AG04449 (cell line): ENCODE measurements around a stretch of chr12.

GRCh38 chr12:76257-76603 is 9.7 kb downstream of the IQSEC3 start:
- RRBS: no CpG with 5 or more reads among the region's 8 CpGs

- RRBS: no CpG with 5 or more reads among the region's 8 CpGs
These were observed 45.2 kb downstream of the IQSEC3 start for GRCh38 chr12:111672-112260.

DNA sequence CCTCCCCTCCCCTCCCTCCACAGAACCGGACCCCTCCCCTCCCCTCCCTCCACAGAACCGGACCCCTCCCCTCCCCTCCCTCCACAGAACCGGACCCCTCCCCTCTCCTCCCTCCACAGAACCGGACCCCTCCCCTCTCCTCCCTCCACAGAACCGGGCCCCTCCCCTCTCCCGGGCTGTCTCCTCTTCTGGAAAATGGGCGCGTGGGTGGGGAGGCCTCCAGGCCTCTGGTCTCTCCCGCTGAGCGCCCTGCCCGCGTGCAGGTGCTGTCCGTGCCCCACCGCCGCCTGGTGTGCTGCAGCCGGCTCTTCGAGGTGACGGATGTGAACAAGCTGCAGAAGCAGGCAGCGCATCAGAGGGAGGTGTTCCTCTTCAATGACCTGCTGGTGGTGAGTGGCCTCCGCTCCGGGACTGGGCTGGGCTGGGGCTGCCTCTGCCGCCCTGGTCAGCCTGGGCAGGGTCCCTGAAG is 50.7 kb downstream of the SLC6A12 start:
- RRBS: 80% methylated on average over 3 of the region's 22 CpGs

- RRBS: 15% methylated on average over 2 of the region's 30 CpGs
These were observed 761 bp downstream of the SLC6A12 start for GRCh38 chr12:212855-213936.

GRCh38 chr12:292536-293321 is 30.1 kb upstream of the SLC6A13 start:
- RRBS: no CpG with 5 or more reads among the region's 5 CpGs

- RRBS: no CpG with 5 or more reads among the region's 2 CpGs
These were observed 34.1 kb upstream of the SLC6A13 start for GRCh38 chr12:296779-297177.

DNA sequence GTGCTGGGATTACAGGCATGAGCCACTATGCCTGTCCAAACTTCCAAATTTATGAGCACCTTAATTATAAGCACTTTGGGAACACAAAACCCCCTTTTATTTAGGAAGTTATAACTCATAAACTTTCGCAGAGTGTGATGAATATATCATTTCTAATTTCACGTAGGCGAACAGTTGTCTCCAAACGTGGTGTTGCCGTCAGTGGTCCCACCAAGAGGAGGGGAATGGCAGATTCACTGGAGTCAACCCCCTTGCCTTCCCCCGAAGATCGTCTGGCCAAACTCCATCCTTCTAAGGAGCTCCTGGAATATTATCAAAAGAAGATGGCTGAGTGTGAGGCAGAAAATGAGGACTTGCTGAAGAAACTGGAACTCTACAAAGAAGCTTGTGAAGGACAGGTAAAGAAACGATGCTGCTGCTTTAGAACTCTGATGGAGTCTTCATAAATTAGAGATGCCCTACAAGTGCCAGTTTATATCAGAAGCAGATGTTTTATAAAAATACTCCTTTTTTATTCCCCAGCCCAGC is 10.2 kb downstream of the CCDC77 start:
- RRBS: no CpG with 5 or more reads among the region's 8 CpGs

DNA sequence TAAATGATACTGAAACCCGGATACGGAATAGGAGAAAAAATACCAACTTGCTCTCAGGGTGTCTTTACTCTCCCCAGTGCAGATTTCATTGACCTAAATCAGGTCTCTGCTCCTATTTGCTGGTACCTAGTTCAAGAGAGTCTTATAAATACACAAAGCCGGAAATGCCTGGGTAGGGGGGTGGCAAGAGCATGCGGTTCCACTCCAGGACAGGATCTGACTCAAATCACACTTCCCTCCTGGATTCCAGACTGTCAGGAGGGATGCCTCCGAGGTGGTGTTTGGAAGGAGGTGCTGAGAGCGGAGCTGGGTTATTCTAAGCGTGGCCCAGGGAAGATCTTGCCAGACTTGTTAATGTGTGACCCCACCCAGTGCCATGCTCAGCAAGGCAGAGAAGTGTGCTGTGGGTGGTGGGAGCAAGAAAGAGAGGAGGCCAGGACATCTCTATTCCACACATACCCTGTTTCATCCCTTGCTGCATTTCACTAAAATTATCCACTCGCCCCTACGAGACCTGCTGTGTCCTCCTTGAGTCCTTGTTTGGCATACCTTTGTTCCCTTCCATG is 49.8 kb downstream of the B4GALNT3 start:
- RRBS: no CpG with 5 or more reads among the region's 9 CpGs

- RRBS: no CpG with 5 or more reads among the region's 10 CpGs
These were observed 56.8 kb downstream of the B4GALNT3 start for GRCh38 chr12:516157-517299.

DNA sequence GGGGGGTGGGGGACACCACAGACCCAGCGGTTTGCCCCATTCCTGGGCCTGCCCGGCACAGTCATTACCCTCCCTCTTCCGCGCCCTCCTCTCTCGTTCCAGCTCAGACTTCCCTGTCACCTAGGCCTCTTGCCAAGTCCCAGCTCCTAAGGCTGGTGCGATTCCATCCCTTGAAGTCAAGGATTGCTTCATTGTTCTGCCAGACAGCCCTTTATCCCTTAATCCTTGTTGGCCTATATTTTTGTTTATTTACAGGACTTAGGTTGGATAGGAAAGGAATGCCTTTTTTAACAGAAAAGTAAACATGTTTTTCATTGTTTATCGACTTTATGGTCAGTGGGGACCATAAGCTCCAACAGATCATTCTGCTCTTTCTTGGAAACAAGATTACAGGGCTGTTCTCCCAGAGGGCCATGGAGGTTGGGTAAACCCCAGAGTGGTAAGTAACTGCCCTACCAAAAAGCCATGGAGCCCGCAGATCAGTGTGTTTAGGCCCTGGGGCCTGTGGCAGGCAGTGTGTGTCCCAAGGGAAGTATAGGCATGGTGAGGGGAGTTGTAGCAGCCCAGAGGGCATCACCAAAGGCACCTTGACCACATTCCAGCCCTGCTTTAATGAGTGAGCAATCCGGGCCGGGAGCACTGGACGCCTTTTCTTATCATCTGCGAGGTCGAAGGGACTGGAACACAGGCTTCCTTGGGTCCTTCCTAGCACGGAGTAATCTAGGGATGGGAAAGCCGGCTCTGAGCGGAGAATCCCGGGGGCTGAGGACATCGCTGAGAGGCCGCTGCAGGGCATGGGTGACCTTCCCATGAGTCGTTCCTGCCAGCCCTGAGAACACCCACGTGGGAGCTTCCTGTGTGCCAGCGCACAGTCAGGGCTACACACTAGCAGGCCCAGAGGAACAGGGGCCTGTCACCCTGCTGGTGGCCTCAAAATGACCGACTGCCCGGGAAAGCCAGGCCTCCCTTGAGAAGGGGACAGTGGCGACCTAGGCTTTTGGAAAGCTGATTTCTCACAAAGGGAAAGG is 91.5 kb downstream of the NINJ2 start:
- RRBS: no CpG with 5 or more reads among the region's 25 CpGs

GRCh38 chr12:575831-576746 is 87.2 kb downstream of the NINJ2 start:
- RRBS: 3% methylated on average over 5 of the region's 47 CpGs

DNA sequence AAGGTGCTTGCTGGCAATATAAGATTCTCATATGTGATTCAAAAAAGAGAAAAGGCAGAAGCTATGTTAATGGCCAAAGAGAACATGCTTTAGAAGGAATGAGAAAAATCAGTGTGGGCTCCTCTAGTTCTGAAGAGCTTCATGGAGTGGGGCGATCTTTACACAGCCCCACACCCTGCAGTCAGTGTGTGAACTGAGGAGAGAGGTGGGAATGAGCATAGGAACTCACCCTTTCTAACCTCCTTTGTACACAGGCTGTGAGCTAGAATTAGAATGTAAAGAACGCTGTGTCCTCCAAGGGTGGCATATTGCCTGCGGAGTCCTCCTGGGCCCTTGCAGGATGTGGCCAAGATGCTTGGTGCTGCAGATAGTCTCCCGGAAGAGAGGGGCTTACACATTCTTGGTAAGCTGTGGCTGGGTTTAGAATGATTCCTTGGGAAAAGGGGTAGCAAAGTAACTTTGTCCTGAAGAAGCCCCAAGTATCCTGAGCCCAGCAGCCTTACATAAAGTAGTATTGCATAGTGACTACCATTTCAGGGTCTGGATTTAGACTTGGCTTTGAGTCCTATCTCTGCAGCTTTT is 43.9 kb downstream of the NINJ2 start:
- RRBS: no CpG with 5 or more reads among the region's 4 CpGs

DNA sequence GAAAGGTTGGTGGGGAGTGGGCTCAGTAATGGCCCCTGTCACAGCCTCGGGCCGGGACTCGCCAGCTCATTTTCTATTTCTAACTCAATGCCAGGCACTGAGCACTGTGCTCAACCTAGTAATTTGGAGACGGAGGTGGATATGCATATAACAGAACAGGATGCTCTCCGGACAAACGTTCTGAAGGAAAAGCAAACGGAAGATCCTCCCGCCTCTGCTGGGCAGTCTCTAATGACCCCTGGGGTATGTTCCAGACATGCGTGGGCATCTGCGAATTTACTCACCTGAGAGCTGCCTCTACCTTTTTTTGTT is 32.2 kb downstream of the NINJ2 start:
- RRBS: no CpG with 5 or more reads among the region's 10 CpGs

GRCh38 chr12:631354-631589 is 32.0 kb downstream of the NINJ2 start:
- RRBS: no CpG with 5 or more reads among the region's 12 CpGs

DNA sequence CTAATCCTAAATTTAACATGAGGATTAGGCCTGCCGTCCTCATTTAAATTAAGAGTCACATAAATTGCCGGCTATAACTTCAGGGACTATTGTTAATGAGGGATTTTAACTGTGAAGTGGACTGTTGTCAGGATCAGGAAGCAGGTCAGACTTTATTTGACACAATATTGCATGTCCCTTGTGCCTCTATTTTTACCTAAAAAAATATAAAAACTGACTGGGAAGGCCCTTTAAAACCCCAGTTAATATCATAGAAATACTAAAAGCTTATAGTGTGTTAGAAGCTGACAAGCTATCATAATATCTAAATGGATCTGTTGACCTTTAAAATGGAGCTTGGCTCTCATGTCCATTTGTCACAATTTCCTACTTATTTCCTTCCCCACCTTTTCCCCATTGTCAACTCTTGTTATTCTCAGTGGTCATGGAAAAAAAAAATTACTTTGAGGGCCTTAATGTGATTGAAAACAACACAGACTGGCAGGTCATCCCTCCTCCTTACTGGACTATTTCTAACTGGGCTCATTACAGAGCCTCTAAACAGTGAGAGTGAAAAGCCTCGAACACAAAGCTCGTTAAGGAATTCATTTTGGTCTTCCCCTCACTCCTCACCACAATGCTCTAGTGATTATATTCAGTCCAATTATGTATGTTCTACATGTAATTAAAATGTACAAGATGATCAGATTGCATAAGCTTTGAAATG is 13.7 kb upstream of the WNK1 start:
- RRBS: no CpG with 5 or more reads among the region's 4 CpGs

DNA sequence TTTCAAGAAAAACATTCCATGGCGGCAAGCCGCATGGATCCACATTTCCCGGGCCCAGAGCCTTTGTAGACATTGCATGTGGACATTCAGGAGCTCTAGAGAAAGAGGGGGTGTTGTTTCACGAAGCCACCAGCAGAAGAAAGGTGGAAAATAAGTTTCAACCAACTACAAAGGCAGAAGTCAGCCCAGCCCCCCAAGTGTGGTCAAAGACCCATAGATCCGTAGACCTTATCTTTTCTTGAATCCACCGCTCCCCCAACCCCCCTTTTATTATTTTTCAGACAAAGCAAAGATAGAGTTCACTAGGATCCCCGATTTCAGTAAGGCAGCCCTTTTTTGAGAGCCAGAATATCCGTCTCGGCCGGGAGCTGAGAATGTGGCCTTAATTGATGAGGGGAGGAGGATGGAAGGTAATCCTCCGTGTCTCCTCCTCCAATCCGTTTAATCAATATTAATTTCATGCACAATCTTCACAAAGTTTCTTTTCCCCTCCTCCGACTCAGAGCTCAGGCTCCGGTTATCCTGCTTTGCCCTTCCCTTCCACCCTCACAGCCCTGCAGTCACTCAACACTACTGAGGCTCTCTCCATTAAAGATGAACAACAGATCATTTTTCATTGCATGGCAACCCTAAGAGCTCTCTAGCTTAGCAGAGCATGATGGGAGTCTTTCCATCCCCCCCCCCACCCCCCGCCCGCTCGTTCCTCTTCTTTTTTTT is 721 bp upstream of the WNK1 start:
- RRBS: no CpG with 5 or more reads among the region's 17 CpGs

DNA sequence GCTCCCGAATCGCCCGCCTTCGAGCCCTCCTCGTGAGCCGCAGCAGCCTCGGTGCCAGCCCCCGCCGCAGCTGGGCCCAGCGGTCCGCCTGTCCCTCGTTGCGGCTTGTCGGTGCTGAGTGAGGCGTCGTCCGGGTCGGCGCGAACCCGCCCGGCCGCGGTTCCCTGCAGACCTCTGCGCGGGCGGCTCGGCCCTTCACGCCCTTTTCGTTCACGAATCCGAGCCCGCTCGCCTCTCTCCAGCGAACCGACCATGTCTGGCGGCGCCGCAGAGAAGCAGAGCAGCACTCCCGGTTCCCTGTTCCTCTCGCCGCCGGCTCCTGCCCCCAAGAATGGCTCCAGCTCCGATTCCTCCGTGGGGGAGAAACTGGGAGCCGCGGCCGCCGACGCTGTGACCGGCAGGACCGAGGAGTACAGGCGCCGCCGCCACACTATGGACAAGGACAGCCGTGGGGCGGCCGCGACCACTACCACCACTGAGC is 975 bp downstream of the WNK1 start:
- RRBS: under 1% methylated on average over 12 of the region's 59 CpGs

- RRBS: no CpG with 5 or more reads among the region's 4 CpGs
These were observed 87.4 kb downstream of the RAD52 start for GRCh38 chr12:862008-862563.

- RRBS: no CpG with 5 or more reads among the region's 11 CpGs
These were observed 41.7 kb downstream of the RAD52 start for GRCh38 chr12:907727-908242.

GRCh38 chr12:910286-911431 is 38.8 kb downstream of the RAD52 start:
- RRBS: no CpG with 5 or more reads among the region's 7 CpGs